ENCODE measurements around a stretch of chr3.

DNA sequence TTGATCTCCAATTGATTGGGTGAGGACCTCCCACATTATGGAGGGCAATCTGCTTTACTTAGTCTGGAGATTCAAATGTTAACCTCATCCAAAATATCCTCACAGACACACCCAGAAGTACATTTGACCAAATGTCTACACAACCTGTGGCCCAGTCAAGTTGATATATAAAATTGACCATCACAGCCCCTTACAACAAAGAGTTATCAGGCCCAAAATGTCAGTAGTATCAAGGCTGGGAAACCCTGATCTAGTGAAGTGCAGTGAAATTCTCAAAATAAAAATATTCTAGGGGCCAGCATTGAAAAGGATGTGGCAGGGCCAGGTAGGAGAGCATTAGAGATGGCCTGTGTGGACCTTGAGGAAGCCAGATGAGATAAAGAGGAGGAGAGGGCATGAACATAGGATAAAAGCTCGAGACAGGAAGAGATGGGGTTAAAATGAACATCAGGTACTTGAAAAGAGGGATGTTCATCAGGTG lies 36.2 kb downstream of the CNTN4 start:
- PRO-cap = no peak
- RAMPAGE, long total RNA, 4 experiments = no peak in any of the 4 experiments

DNA sequence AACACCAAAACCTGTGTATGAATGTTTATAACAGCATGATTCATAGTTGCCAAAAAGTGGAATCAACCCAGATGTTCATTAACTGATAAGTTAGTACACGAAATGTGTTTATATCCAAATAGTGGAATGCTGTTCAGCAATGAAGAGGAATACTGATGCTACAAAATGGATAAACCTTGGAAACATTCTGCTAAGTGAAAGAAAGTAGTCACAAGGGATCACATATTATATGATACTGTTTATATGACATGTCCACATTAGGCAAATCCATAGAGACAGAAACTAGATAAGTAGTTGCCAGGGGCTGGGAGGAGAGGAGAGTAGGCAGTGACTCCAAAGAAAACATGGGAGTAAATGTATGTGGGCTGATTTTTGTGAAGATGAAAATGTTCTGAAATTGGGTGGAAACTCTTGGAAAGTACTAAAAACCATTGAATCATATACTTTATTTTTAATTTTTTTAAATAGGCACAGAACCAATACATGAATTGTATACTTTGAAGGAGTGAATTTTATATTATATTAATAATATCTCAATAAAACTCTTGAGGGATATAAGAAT lies 123.5 kb downstream of the CNTN4 start:
- PRO-cap = no peak
- RAMPAGE, long total RNA, 4 experiments = no peak in any of the 4 experiments

DNA sequence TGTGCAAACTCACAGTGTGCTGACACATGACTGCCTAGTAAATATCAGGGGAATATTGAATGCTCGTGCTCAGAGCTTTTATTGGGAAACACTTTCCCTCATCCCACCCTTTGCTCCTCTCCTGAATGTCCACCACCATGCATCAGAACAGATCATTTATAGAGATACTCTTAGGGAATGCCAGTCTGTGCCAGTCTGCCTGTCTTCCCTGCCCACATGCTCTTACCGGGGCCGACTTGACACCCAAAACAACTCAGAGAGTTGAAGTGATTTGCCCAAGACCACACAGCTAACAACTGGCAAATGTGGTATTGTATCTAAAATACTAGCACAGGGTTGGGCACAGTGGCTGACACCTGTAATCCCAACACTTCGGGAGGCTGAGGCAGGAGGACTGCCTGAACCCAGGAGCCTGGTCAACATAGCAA lies 262.5 kb downstream of the IL5RA start:
- PRO-cap = no peak
- RAMPAGE, long total RNA, 4 experiments = no peak in any of the 4 experiments

DNA sequence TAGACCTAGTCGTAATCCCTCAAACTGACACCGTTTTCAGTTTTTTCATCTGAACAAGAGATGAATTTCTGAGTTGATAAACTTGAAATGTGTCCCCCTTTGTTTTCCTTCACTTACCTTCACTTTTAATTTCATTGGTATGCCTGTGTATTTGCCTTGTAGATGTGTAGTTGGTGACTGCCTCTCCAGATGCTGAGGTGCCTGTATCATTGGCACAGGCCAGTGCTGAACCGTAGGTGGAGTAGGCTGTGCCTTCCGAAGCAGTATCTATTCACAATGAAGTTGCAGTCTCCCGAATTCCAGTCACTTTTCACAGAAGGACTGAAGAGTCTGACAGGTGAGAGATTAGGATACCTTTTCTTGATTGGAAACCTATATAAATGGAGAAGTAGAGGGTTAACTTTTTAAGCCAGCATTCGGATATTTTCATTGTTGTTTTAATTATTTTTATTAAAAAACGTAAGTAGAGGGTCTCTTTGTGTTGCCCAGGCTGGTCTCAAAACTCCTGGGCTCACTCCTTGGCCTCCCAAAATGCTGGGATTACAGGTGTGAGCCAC lies 2.2 kb downstream of the TRNT1 start:
- PRO-cap = no peak
- RAMPAGE, long total RNA, 4 experiments = no peak in any of the 4 experiments

DNA sequence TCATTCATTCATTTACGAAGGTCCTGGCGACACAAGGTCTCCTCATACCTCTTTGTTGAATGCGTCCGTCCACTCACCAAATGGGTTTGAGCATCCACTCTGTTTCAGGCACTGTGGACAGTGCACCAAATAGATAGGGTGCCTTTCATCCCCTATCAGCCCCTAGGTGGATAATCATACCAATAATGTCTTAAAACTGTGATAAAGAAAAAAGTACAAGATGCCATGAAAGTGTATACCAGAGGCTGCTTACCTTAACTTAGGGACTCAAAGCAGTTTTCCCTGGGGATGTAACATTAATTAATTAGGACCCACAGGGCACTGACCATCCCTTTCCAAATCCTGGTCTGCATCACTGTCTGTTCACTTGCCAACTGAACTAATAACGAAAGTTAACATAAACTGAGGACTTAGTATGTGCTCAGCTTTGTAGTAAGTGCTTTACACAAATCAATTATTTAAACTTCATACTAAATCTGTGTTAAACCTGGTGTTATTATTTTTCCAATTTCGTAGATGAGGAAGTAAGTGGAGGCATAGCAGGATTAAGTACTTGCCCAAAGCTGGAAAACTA lies 37.1 kb upstream of the LRRN1 start:
- PRO-cap = no peak
- RAMPAGE, long total RNA, 4 experiments = no peak in any of the 4 experiments

DNA sequence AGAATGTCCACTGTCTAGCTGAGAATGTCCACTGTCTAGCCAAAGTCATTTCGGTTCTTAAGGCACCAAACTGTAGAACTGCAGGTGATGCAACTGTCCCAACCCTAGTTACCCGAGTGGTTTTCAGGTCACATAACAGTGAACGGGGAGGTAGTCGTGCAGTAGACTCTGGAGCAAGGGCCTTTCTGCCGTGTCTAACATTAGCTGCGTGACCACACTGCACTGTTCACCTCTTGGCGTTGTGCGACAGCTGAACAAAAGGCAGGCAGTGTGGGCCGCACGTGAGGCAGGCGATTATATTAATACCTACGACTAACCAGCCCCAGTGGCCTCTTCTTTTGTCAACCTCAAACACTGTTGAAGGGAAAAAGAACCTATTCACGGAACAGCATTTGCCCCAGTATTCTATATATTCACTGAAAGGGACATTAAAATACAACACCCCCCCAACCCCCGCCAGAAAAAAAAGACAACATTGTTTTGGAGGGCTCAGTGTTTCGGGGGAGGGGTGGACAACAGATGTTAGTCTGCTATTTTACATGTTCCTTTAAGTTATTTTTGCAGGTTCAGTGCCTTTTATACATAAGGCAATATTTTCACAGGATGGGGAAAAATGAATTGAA lies 2.9 kb downstream of the LRRN1 start:
- PRO-cap = no peak
- RAMPAGE, long total RNA, 4 experiments = no peak in any of the 4 experiments

GRCh38 chr3:4253341-4253875 lies 49.8 kb upstream of the SETMAR start:
- PRO-cap = no peak
- RAMPAGE, long total RNA, 4 experiments = no peak in any of the 4 experiments

DNA sequence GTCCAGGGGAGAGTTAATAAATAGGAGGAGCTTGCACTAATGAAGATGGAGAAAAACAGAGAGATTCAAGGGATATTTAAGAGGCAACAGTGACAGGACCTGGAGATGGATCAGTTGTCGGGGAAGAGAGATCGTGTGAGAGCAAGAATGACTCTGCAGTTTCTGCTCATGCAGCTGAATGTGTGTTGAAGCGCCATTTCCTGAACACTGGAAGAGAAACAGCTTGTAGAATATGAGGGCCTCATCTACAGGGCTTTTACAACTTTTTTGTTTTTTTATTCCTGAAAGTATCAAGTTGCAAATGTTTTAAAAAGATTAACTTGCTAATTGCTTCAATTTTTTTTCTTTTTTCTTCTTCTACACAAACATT lies 37.4 kb downstream of the SETMAR start:
- PRO-cap = no peak
- RAMPAGE, long total RNA, 4 experiments = no peak in any of the 4 experiments

- PRO-cap = no peak
- RAMPAGE, long total RNA, 4 experiments = no peak in any of the 4 experiments
These were observed 11.5 kb downstream of the ITPR1 start for GRCh38 chr3:4504108-4505502.

DNA sequence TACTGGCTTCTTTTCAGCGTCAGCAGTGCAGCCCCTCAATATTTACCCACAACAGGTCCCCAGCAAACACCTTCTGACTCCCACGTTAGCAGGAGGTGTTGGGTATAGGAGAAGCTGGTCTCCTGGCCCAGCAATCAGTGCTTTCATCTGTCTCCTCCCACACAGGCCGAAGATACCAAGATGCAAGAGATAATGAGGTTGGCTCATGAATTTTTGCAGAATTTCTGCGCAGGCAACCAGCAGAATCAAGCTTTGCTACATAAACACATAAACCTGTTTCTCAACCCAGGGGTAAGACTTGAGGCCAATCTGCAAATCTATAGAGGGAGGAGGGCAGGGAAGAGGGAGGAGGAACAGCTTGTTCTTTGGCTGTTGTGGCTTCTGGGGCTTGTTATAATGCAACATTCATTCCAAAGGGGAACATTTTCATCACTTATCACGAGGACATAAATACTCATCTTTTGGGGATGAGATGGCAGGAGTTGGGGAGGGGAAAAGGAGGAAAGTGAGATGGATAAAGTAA lies 195.2 kb downstream of the ITPR1 start:
- PRO-cap = no peak
- RAMPAGE, long total RNA, 4 experiments = no peak in any of the 4 experiments

DNA sequence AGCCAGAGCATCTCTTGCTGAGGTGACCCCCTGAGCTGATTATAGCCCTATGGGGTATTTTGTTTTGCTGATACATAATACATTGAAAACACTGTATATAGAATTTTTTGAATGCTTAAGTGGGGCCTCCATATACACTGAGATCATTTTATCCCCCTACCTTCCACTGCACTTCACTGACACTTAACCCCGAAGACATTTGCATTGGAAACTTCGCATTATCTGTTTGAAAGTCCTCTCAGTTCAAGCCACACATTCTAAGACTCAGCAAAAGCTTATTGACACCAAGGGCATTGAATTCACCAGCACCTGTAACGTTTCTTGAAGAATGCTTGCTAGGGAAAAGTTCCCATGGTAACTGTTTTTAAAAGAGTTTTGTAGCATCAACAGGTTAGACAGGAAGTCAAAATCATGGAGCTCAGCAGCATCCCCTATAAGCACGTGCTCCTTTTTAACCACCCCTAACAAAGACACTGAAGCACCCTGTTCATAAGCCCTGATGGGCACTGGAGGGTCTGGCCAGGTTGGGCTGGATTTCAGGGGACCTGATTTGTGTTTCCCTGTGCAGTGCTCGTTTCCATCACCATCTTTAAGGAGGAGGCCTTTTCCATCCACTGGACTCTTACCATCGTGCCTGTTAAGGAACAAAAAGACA lies 229.7 kb upstream of the BHLHE40 start:
- PRO-cap = no peak
- RAMPAGE, long total RNA, 4 experiments = no peak in any of the 4 experiments

DNA sequence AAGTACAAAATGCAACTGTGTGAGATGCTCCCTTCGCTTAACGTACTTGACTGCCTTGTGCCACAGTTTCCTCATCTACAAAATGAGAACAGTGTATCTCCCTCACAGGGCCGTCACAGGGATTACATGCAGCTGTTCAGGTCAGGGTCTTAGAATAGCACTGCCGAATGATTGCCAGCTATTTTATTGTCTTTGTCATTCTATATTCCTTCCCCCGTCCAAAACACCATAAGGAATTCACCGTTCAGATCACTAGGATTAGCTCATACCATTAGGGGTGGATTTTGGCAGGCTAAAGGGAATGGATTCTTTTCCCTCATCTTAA lies 171.9 kb upstream of the BHLHE40 start:
- PRO-cap = no peak
- RAMPAGE, long total RNA, 4 experiments = no peak in any of the 4 experiments

GRCh38 chr3:4814127-4815597 lies 164.6 kb upstream of the BHLHE40 start:
- PRO-cap = no peak
- RAMPAGE, long total RNA, 4 experiments = start-site peak on the plus strand in 3 of 4 experiments, at chr3:4814403-4814864 at its widest, 6 to 170 reads per replicate; start-site peak on the minus strand in 1 of 4 experiments, at chr3:4814442-4814454 at its widest, 5 reads per replicate

GRCh38 chr3:4817611-4818496 lies 161.4 kb upstream of the BHLHE40 start:
- PRO-cap = no peak
- RAMPAGE, long total RNA, 4 experiments = no peak in any of the 4 experiments

GRCh38 chr3:4826667-4826824 lies 152.7 kb upstream of the BHLHE40 start:
- PRO-cap = no peak
- RAMPAGE, long total RNA, 4 experiments = no peak in any of the 4 experiments

DNA sequence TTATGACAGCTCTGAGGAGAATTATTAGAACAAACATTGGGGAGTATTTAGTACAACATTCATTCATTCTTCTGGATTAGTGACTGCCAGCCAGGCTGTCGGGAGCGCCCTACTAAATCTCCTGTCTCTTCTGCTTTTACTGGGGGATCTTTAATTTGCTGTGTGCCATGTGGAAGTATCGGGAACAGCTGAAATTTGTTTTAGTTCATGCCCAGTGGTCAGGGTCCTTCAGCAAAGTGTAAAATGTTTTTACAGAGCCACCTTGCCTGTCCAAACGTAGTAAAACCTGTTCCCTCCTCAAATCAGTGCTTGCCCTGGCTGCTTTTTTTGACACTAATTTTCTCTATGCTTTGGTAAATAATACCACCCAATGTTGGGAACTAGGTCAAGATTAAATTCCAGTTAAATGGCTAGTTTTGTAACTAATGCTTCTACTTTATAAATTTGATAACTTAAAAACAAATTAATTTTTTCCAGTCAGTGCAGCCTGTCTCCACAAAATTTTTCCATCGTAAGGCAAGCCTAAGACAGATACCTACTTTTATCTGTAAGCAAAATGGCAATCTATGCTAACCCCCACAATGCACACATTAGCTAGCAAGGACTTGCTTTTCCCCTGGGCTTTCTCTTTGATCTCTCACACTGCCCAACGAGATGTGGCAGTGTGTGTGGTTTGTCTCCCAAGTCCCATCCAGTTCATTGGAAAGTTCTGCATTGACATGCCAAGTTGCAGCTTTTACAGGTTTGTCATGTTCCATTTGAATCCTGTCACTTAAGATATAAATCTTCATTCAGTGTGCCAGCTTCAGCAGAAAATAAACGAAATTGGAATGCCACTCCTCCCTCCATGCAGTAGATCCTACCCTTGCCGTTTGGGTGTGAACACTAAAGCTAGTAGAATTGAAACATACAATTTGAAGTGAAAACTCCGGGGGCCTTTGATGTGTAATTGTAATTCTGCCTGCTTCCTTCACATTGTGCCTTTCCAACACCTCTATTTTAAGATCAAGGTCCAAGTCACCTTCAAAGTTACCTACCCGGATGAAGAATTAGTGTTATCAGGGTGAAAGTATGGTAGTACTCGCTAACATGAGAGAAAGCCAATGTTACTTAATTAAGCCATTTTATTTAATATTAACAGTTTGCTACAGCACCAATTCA lies 131.2 kb upstream of the BHLHE40 start:
- PRO-cap = no peak
- RAMPAGE, long total RNA, 4 experiments = no peak in any of the 4 experiments

- PRO-cap = unidirectional peak, minus-strand start at chr3:4980228
- RAMPAGE, long total RNA, 4 experiments = start-site peak on the minus strand in 1 of 4 experiments, at chr3:4980307-4980410 at its widest, 10 reads per replicate
These were observed 1.2 kb downstream of the BHLHE40 start for GRCh38 chr3:4980058-4981158.

DNA sequence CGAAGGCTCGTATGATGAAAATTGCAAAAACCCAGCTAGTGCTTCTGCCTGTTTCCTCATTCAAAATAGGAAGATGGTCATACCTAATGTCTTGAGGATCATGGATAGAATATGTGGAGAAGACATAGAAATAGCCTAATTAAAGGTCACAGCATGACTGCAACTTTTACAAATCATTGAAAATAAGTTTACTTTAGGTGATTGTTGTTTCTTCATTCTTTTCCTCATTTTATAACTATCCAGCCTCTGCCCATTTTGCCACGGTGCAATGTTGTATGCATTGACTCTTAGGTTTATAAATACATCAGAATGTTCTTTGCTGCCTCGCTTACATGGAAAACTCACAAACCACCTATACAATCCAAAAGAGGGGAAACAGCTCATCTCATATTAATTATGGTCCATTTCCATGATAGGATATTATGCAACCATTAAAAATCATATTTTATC lies 3.0 kb downstream of the BHLHE40 start:
- PRO-cap = no peak
- RAMPAGE, long total RNA, 4 experiments = no peak in any of the 4 experiments

GRCh38 chr3:4985903-4986431 lies 6.7 kb downstream of the BHLHE40 start:
- PRO-cap = no peak
- RAMPAGE, long total RNA, 4 experiments = no peak in any of the 4 experiments

- PRO-cap = no peak
- RAMPAGE, long total RNA, 4 experiments = no peak in any of the 4 experiments
These were observed 34.0 kb downstream of the BHLHE40 start for GRCh38 chr3:5012986-5013903.

Measured in omental fat pad (tissue), 4 donors.